Tibial nerve (tissue), 3 donors: ENCODE measurements around a stretch of chr1.

GRCh38 chr1:66388880-66389352, 145.0 kb upstream of the SGIP1 start:
- PRO-cap: no peak
- RAMPAGE, long total RNA, 3 experiments: no peak in any of the 3 experiments

- PRO-cap: no peak
- RAMPAGE, long total RNA, 3 experiments: no peak in any of the 3 experiments
Measured at GRCh38 chr1:67207219-67207717, 41.0 kb downstream of the IL23R start.

GRCh38 chr1:67460829-67461422, 30.7 kb upstream of the SERBP1 start:
- PRO-cap: no peak
- RAMPAGE, long total RNA, 3 experiments: no peak in any of the 3 experiments

DNA sequence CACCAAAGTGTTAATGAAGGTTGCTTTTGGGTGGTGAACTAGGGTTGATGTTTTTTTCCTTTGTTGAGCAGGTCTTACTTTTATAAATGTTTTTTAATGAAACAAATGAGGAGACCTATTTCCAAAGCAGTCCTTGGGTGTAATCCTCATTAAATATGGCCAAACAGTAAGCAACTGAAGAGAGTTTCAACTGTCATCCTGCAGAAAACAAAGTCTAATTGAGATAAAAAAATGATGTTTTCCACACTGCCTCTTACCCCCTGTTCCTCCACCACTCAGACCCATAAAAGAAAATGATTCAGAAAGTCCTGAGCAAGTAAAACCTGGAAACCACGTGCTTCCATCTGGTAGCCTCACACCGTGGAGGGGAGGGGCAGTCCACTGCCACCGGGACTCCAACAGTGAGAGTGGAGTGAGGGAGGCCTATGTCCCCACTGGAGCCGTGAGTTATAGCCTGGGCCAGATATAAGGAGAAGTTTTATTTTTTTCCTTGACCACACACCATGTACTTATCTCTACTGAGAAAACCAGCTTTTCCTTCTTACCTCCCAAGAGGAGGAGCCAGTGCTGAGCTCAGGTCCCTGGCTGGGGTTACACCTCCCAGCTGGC, 48.8 kb upstream of the SERBP1 start:
- PRO-cap: no peak
- RAMPAGE, long total RNA, 3 experiments: no peak in any of the 3 experiments

DNA sequence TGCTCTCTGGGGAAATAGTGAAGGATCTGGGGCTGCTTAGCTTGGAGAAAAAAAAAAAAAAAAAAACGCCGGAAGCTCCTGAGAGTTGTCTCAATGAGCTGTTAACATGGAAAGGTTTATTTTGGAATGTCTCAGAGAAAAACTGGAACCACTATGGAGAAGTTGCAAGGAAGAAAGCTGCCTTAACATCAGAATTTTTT, 49.5 kb upstream of the SERBP1 start:
- PRO-cap: no peak
- RAMPAGE, long total RNA, 3 experiments: no peak in any of the 3 experiments

- PRO-cap: no peak
- RAMPAGE, long total RNA, 3 experiments: no peak in any of the 3 experiments
Measured at GRCh38 chr1:67525133-67525345, 94.8 kb upstream of the SERBP1 start.

DNA sequence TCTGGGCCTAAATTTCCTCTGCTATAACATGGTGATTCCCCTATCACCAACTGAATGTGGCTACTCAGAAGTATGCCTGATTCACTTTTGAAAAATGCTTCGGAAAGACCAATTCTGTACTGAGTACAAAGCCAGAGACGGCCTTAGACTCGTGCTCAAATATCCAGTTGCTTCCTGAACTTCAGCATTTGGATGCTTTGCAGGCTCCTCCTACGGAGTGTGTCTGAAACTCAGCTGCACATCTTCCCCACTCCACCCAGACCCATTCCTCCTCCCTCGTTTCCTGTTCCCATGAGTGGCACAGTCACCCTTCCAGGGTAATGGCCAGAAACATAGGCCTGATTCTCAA, 98.4 kb upstream of the GADD45A start:
- PRO-cap: no peak
- RAMPAGE, long total RNA, 3 experiments: no peak in any of the 3 experiments

- PRO-cap: no peak
- RAMPAGE, long total RNA, 3 experiments: no peak in any of the 3 experiments
Measured at GRCh38 chr1:67645497-67646198, 39.4 kb upstream of the GADD45A start.

DNA sequence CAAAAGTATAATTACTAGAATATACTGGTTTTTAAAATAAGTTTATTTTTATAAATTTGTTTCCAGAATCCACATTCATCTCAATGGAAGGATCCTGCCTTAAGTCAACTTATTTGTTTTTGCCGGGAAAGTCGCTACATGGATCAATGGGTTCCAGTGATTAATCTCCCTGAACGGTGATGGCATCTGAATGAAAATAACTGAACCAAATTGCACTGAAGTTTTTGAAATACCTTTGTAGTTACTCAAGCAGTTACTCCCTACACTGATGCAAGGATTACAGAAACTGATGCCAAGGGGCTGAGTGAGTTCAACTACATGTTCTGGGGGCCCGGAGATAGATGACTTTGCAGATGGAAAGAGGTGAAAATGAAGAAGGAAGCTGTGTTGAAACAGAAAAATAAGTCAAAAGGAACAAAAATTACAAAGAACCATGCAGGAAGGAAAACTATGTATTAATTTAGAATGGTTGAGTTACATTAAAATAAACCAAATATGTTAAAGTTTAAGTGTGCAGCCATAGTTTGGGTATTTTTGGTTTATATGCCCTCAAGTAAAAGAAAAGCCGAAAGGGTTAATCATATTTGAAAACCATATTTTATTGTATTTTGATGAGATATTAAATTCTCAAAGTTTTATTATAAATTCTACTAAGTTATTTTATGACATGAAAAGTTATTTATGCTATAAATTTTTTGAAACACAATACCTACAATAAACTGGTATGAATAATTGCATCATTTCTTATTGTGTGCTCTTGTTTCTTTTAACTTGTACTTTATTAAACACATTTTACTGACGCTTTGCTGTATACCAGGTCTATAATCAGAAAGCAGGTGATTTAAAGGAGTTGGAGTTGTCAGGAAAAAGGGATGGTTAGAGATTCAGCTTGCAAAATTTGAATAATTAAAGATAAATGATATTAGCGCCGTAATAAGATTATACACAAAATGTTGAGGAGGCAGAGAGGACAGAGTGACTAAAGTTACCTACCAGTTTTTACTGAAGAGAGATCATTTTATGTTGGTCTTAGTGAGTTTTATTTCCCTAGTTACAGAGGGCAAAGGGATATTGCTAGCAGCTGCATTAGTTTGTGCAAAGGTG, 2.9 kb downstream of the GADD45A start:
- PRO-cap: no peak
- RAMPAGE, long total RNA, 3 experiments: no peak in any of the 3 experiments

- PRO-cap: no peak
- RAMPAGE, long total RNA, 3 experiments: start-site peak on the minus strand in 1 of 3 experiments, at chr1:67736097-67736450 at its widest, 6 reads per replicate
Measured at GRCh38 chr1:67735890-67736814, 51.2 kb downstream of the GADD45A start.

DNA sequence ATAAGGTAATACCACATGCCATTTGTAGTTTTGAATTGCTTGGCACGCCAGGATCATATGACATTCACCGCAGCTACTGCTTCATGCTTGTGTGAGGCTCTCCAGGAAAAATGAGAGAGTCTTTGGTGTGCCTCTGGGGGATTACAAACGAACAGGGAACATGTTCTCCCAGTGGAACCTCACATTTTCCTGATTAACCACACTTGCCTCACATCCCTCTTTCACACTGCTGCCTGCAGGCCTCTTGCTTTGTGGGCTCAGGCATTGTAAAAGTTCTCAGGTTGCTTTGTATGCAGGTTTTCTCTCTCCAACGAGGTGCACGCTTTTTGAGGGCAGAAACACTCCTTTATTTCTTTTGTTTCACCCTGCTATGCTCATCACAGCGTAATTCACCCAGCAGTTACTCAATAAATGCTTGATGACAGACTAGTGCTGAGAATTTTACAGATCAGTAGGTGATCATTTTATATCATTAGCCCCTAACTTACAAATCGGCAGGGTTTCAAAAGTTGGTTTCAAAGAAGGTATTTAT, 65.2 kb downstream of the GADD45A start:
- PRO-cap: no peak
- RAMPAGE, long total RNA, 3 experiments: no peak in any of the 3 experiments

GRCh38 chr1:67840352-67841018, 7.2 kb upstream of the GNG12 start:
- PRO-cap: no peak
- RAMPAGE, long total RNA, 3 experiments: no peak in any of the 3 experiments

GRCh38 chr1:68143601-68143949, 88.7 kb downstream of the WLS start:
- PRO-cap: no peak
- RAMPAGE, long total RNA, 3 experiments: no peak in any of the 3 experiments

GRCh38 chr1:68145625-68146300, 86.6 kb downstream of the WLS start:
- PRO-cap: no peak
- RAMPAGE, long total RNA, 3 experiments: no peak in any of the 3 experiments

- PRO-cap: unidirectional peak, plus-strand start at chr1:68231259
- RAMPAGE, long total RNA, 3 experiments: no peak in any of the 3 experiments
Measured at GRCh38 chr1:68230281-68231375, 1.7 kb downstream of the WLS start.

DNA sequence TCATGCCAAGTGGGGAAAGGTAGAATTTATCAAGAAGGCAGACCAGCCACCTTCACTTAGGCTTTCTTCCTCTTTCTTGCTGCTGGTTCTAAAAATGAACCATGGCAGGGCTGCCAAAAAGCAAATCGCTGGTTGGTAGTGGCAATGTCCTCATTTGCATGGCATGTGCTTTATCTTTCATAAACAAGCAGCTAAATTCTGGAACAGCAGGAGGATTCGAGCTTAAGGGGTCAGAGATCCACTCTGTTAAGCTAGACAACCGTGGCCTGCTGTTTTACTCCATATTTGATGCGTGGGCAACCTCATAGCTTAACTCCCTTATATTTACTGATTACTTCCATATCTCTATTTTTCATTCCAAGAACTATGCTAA, 91.3 kb downstream of the RPE65 start:
- PRO-cap: no peak
- RAMPAGE, long total RNA, 3 experiments: no peak in any of the 3 experiments

GRCh38 chr1:70246496-70246973, 25.4 kb downstream of the SRSF11 start:
- PRO-cap: no peak
- RAMPAGE, long total RNA, 3 experiments: no peak in any of the 3 experiments

DNA sequence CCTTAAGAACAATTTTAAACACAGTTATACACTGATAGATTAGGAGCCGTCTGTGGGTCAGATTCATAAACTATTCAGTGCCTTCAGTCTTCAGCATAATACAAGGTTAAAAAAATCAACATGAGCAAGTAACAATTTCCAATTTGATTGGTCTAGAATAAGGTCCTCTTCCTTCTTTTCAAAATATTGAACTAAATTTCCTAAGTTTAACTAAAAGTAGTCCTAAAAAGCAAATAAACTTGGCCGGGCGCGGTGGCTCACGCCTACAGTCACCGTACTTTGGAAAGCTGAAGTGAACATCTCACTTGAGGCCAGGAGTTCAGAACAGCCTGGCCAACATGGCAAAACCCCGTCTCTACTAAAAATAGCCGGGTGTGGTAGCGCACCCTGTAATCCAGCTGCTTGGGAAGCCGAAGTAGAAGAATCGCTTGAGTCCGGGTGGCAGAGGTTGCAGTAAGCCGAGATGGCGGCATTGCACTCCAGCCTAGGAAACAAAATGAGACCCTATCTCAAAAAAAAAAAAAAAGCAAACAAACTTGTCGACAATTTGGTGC, 15.7 kb downstream of the ANKRD13C start:
- PRO-cap: no peak
- RAMPAGE, long total RNA, 3 experiments: no peak in any of the 3 experiments

GRCh38 chr1:70410290-70410492, 877 bp upstream of the CTH start:
- PRO-cap: no peak
- RAMPAGE, long total RNA, 3 experiments: no peak in any of the 3 experiments

DNA sequence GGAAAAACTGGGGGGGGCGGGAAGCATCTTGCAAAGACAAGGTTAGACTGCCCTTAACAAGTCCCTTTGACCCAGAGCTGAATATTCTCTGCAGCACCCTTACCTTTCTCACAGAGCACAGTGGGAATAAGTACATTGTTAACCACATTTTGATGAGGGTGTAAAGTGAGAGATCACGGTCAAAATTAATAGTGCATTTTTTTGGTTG, 275.7 kb downstream of the NEGR1 start:
- PRO-cap: no peak
- RAMPAGE, long total RNA, 3 experiments: no peak in any of the 3 experiments